Right lobe of liver (tissue), 4 donors: ENCODE measurements around the genes CLN5, EDNRB and RBM26.

- PRO-cap, 4 experiments, result peak in 4 of 4 experiments; most common plus-strand start chr13:76886668 (in 2)
- RAMPAGE, long total RNA, 2 experiments, result no peak in any of the 2 experiments
These were observed 291 bp upstream of the KCTD12 start for GRCh38 chr13:76886615-76886776.

DNA sequence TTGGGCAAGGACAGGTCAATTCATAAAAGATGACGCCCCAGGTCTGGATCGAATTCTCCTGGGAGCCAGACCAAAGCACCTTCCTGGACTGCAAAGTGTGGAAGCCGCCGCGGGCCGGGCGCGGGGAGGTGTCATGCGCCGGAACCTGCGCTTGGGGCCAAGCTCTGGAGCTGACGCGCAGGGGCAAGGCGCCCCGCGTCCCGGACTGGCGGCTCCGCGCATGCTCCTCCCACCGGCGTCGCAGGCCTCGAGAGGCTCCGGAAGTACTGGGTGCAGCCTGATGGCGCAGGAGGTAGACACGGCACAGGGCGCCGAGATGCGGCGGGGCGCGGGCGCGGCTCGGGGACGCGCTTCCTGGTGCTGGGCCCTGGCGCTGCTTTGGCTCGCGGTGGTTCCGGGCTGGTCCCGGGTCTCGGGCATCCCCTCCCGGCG, at the start of gene CLN5:
Gene CLN5 (plus strand): TSS at position 263 of the 432 bp plus-strand sequence.
- PRO-cap, 4 experiments, result peak in 4 of 4 experiments; most common plus-strand start position 304 of the sequence (in 2); most common minus-strand start position 207 of the sequence (in 2)
- RAMPAGE, long total RNA, 2 experiments, result start-site peak on the plus strand in 1 of 2 experiments, centred at position 356 of the sequence, 41 reads per replicate

- PRO-cap, 4 experiments, result no peak in any of the 4 experiments
- RAMPAGE, long total RNA, 2 experiments, result no peak in any of the 2 experiments
These were observed 71.1 kb upstream of the FBXL3 start for GRCh38 chr13:77097759-77098810.

- PRO-cap, 4 experiments, result no peak in any of the 4 experiments
- RAMPAGE, long total RNA, 2 experiments, result no peak in any of the 2 experiments
These were observed 86.1 kb upstream of the FBXL3 start for GRCh38 chr13:77112781-77113693.

GRCh38 chr13:77157881-77158242, 130.9 kb upstream of the FBXL3 start:
- PRO-cap, 4 experiments, result no peak in any of the 4 experiments
- RAMPAGE, long total RNA, 2 experiments, result no peak in any of the 2 experiments

DNA sequence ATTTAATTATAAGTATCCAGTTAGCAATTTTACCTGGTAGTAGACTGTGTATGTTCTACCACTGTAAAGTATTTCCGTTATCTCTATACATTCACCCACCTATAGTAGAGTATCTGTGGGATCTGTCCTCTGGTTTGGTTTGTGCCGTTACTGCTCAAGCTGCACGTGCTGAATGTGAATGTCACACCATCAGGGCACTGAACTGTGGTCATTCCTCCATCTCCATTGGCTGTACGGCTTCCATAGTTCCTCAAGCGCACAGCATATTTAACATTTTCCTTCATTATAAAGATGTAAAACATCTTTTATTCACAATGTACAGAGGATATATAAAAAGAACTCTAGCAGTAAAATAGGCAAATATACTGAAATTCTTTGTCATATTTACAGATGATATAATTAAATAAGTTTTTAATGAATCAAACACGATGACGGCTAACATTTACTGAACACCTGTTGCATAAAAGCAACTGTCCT, 147.3 kb upstream of the FBXL3 start:
- PRO-cap, 4 experiments, result no peak in any of the 4 experiments
- RAMPAGE, long total RNA, 2 experiments, result no peak in any of the 2 experiments

- PRO-cap, 4 experiments, result no peak in any of the 4 experiments
- RAMPAGE, long total RNA, 2 experiments, result no peak in any of the 2 experiments
These were observed 149.5 kb upstream of the FBXL3 start for GRCh38 chr13:77176358-77177027.

DNA sequence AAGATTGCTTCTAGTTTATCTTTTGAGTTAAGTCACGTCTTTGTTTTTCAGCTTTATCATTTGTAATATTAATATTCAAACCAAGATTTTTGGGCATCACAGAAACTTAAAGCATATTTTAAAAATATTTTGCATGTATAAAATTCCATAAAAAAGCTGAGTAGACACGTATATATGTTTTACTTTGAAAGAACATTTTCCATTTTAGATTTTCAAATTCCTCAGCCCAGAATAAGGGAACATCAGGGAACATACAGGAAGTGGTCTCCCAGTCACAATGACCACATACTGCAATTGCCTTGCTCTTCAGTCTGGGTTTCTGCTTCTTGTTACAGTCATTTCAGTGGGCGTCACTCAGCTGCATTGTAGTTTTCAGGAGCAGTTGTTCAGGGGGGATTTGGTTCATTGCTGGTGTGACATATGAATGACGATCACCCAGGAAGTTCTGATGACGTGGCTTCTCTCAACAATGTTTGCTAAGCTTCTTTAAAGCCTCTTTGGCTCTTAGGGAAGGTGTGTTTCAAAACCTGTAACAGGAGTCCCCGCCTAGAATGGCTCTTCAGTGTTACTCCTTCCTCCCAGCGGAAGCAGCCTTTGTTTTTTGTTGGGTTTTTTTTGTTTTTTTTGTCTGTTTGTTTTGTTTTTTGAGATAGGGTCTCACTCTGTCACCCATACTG, 1.7 kb upstream of the SCEL start:
- PRO-cap, 4 experiments, result no peak in any of the 4 experiments
- RAMPAGE, long total RNA, 2 experiments, result no peak in any of the 2 experiments

GRCh38 chr13:77537425-77537875, 1.9 kb downstream of the SCEL start:
- PRO-cap, 4 experiments, result no peak in any of the 4 experiments
- RAMPAGE, long total RNA, 2 experiments, result no peak in any of the 2 experiments

DNA sequence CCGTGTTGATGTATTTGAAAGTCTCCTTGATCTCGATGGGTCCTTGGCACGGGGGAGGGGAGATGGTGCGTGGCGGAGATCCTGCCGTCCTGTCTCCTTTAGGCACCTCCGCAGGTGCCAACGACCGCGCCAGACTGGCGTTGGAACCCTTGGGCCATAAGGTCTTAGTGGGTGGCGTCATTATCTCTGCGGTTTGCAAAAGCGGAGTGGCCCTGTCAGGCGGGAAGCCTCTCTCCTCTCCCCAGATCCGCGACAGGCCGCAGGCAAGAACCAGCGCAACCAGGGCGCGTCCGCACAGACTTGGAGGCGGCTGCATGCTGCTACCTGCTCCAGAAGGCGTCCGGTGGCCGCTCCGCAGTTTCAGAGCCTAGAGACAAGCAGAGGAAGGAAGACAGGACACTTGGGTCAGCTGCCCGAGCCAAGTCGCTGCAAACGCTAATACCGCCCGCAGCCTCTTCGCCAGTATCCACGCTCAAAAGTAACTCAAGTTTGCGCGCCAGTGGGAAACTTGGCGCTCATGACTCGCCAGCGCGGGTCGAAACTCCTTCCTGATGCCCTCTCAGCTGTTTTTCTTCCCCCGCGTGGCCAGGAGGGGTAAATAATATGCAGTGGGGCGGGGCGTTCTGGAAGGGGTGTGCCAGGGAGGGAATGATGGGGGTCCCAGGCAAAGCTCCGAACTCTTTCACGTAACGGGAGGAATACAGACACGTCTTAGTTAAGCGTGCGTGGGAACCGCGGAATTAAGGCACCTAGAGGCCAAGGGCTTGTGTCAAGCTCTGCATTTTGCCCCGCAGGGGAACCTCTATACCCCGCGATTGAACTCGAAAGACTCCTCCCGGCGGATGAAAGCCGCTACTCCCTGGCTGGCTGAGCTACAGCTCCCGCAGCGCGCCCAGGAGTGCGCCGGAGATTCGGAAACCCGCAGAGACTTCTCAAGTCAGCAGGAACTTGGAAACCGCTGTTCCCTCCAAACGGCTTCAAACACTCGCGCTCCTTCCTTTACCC, at the start of gene EDNRB:
Gene EDNRB (minus strand): TSS at position 574 of the 1,005 bp plus-strand sequence.
- PRO-cap, 4 experiments, result peak in 4 of 4 experiments; most common plus-strand start position 677 of the sequence (in 2); most common minus-strand start position 574 of the sequence (in 3)
- RAMPAGE, long total RNA, 2 experiments, result start-site peak on the minus strand in 2 of 2 experiments, centred at positions 337 to 563 of the sequence, 48 to 673 reads per replicate

GRCh38 chr13:78657994-78658969, 673 bp downstream of the OBI1 start:
- PRO-cap, 4 experiments, result peak in 1 of 4 experiments; most common minus-strand start chr13:78658448 (in 1)
- RAMPAGE, long total RNA, 2 experiments, result no peak in any of the 2 experiments

DNA sequence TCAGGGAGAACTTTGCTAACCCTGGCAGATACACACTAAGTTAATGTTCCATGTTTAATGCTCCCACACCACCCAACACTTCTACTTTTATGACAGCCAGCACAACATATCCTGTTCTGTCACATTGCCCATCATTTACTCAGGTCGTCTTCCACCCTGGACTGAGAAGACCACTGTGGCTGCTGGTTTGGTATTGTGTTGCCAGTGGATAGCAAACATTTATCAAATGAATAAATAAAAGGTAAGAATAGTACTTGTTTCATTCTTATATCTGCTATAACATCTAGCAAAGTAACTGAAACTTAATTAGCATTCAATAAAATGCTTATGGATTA, 164.2 kb downstream of the RBM26 start:
- PRO-cap, 4 experiments, result no peak in any of the 4 experiments
- RAMPAGE, long total RNA, 2 experiments, result no peak in any of the 2 experiments

GRCh38 chr13:79393257-79394463, 12.4 kb downstream of the RBM26 start:
- PRO-cap, 4 experiments, result no peak in any of the 4 experiments
- RAMPAGE, long total RNA, 2 experiments, result no peak in any of the 2 experiments

DNA sequence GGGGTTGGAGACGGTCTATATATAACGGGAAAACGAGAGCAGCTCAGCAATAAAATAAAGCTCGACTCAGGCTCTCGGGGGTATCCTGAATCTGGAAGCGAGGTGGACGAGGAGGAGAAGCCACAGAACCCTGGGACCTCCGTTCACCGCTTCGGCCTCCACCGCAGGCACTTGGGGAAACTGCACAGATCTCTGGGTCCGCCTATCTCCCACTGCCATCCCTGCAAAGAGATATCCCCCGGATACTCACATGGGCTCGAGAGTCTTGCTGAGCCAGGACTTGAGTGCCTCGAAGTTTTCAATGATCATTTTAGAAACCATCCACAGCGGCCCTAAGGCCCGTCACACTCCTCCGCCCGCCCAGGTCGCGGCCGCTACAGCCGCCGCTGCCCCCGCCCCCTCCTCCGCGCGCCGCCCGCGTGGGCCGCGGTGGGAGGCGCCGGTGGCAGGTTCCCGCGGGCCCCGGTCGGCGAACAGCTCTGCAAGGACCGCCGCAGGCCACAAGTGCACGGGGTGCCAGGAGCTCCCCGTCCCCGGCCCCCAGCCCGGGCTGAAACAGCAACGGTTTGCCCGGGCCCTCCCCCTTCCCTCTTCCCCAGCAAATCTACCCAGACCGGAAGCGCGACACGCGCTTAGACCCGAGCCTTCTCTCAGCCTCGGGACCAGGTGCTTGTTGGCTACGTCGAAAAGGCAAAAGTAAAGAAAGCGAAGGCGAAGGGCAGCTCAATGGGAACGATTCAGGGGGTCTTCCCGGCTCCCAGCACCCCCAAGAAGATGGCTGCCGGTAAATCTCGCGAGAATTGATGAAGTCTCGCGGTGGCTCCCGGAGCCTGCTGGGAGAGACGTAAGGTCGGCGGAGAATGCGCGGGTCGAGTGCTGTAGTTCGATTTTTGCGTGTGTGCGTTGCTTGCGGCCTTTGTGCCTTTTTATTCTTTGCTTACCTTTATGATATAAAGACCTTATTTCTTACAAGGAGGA, at the start of gene RBM26:
Gene RBM26 (minus strand): TSS at position 802 of the 978 bp plus-strand sequence.
- PRO-cap, 4 experiments, result peak in 4 of 4 experiments; most common plus-strand start position 448 of the sequence (in 4); most common minus-strand start position 350 of the sequence (in 2)
- RAMPAGE, long total RNA, 2 experiments, result start-site peak on the plus strand in 2 of 2 experiments, centred at positions 838 to 848 of the sequence, 22 to 31 reads per replicate; start-site peak on the minus strand in 1 of 2 experiments, centred at positions 372 to 780 of the sequence, 40 to 531 reads per replicate

DNA sequence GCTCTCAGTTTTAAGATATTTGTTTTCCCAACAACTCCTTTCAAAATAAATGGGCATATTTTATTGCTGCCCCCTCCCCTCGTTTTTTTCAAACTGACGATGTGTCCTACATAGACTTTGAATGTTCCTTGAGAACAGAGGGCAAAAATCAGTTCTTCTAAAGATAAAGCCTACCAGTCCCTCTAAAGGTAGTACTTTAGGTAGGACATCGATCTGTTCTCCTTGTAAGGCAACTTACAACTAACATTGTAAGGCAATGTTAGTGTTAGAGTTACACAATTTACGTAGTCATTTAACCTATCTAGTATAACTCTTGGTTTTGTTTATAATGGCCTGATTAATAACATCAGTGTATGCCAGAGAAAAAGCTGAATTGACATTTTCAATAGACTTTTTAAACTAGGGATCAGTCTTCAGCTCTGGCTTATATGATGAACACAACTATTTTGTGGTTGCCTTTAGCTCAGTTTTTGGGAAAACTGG, 2.1 kb downstream of the NDFIP2 start:
- PRO-cap, 4 experiments, result no peak in any of the 4 experiments
- RAMPAGE, long total RNA, 2 experiments, result no peak in any of the 2 experiments

DNA sequence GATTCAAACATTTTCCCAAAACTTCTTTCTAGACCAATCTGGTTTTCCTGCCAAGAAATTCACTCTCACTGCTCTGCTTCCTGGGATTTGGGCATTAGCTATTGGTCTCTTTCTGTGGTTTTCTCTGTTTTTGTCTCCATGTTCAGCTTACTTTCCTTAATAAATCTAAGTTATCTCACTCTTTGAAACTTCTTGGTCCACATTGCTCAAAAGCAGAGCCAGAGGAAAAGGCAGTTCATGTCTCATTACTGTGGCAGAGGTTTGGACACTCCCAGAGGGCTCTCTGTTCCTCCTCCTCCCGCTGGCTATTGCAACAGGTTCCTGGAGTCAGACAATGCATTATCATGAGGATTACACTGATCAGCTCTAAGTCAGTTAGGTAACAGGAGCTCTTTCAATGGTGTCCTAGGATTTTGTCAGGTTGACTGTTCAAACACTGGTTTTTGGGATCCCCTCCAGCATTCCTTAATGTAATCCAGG, 298.8 kb downstream of the NDFIP2 start:
- PRO-cap, 4 experiments, result no peak in any of the 4 experiments
- RAMPAGE, long total RNA, 2 experiments, result no peak in any of the 2 experiments

DNA sequence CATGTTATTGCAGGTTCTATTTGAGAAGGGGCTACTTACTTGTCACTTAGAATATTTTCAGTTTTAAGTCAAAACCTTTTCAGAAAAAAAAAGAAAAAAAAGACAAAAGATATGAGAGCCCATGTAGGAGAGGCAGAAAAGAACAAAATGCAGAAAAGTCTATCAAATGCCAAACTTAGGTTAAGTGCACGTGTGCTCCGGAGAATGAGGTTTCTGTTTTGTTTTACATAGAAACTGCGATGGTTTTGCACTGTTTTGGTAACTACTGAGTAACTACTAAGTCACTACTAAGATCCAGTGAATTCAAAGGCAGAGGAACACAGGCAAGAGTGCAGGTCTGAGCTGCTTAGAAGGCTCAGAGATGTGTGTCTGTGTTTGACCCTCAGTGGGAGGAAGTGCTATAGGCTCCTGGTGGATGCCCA, 299.2 kb downstream of the NDFIP2 start:
- PRO-cap, 4 experiments, result no peak in any of the 4 experiments
- RAMPAGE, long total RNA, 2 experiments, result no peak in any of the 2 experiments

GRCh38 chr13:80342499-80343585, 1.9 kb upstream of the SPRY2 start:
- PRO-cap, 4 experiments, result peak in 4 of 4 experiments; most common plus-strand start chr13:80342976 (in 2); most common minus-strand start chr13:80342978 (in 4)
- RAMPAGE, long total RNA, 2 experiments, result no peak in any of the 2 experiments

DNA sequence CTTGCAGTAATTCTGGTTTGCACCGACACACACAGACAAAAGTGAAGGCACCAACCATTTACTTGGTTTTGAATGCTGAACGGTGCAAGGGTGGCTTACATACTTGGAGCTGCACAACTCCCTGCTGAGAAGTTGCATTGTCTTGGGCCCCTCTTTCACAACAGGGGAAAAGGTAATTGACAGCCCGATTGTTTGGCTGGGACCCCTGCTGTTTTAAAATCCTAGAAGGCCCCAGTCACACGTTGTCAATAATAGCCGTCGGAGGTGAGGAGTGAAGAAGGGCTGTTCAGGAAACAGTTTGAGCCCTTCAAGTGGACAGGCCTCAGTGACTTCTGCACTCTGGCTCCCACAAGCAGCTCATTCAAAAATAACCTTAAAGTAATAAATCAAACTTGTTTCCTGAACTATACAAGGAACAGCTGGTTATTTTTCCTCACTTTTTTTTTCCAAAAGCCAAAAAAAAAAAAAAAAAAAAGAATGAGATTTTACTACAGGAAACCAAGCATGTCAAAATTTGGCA, 18.9 kb upstream of the SPRY2 start:
- PRO-cap, 4 experiments, result no peak in any of the 4 experiments
- RAMPAGE, long total RNA, 2 experiments, result no peak in any of the 2 experiments

DNA sequence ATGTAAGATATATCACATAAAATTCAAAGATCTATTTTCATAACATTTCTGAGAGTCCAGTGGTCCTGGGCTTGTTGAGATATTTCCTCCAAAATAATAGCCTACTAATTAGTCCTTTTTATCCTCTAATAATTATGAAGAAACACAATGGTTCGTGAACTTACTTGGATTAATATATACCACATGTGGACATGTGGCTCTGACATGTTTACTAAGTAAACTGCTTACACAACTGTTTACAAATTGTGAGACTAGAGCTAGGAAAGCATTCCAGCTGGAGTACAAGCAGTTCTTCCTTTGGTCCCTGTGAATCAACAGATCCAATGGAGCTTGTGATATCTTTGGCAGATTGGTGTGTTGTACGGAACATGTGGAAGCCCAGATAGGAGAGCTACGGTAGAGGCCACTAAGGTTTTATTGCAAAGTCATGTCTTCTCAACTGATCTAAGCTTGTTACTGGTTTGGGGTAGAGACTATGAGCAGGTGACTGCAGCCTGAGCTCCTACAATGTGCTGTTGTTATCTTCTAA, 145.5 kb upstream of the SPRY2 start:
- PRO-cap, 4 experiments, result peak in 1 of 4 experiments; most common plus-strand start position 288 of the sequence (in 1)
- RAMPAGE, long total RNA, 2 experiments, result no peak in any of the 2 experiments